Osteocyte (in vitro differentiated cells): ENCODE results near the gene PRICKLE2.

DNA sequence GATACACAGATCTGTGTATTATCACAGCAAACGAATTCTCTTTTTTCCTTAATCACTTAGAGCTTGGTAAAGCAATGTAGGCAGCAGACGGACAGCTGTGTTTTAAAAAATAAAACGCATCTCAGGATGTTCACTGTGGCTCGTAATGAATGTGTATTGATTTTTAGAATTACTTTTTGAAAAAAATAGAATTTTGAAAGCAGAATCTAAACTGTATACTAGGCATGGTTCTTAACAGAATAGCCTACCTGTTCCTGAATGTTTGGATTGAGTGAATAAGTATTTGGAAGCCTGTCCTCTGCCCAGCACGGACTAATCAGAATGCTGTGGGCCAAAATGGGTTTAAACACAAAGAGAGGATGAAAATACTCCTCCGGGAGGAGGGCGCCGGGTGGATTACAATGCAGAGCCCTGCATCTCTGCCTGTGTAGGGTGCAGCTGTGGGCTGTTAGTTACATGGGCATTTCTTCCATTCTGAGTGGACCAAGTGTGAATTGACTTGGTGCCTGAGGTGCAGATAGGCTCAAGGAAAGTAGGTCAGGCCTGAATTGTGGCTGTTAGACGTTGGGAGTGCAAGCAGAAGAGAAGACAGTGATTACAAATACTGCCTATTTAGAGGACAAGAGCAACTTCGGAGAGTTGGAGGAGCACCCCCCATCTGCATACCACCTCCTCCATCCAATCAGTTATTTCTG is 32.7 kb downstream of the PTPRG start:
- PRO-cap, result no peak

GRCh38 chr3:61642315-61643291 is 81.2 kb downstream of the PTPRG start:
- PRO-cap, result no peak

- PRO-cap, result no peak
These were observed 154.0 kb downstream of the PTPRG start for GRCh38 chr3:61715202-61715966.

GRCh38 chr3:61850801-61851578 is 289.6 kb downstream of the PTPRG start:
- PRO-cap, result no peak

- PRO-cap, result no peak
These were observed 213.9 kb upstream of the FEZF2 start for GRCh38 chr3:62587213-62587720.

DNA sequence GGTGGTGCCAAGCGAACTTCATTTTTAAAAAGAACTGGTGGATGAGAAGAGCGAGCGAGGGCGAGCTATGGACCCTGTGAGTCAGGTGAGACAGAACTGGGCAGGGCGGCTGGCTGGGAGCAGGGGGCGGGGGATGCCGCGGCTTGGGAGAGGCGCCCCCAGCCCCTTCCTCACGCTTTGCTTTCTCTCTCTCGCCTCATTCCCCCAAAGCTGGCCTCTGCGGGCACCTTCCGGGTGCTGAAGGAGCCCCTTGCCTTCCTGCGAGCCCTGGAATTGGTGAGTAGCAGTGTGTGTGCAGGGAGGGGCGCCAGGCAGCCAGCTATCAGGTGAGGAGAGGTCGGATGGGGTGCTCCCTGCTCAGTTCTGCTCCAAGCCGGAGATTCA is 351 bp downstream of the SYNPR start:
- PRO-cap, result no peak

DNA sequence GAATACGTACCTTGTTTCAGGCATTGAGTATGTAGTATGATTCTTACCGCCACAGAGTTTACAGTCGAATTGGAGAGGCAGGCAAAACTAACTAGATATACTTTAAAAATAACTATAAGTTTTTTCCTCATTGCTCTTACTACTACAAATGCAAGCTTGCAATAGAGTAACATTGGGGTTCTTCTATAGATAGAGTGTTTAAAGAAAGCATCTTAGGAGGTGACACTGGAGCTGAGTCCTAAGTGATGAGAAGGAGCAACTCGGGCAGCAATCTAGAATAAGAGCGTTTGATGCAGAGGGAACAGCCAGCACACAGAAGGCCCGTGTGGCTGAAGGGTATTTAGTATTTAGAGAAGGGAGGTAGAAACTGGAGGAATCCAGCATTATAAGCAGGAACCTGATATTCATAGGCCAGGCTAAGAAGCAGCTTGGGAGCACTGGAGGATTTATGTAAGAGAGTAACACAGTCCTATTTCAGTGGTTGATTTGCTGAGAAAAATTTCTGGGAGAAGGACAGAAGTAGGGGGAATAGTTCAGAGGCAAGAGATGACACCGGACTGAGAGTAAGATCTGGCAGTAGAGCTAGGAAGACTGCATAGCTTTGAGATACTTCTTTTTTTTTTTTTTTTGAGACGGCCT is 70.1 kb downstream of the PSMD6 start:
- PRO-cap, result no peak

- PRO-cap, result no peak
These were observed 54.7 kb downstream of the PSMD6 start for GRCh38 chr3:63968658-63968912.

- PRO-cap, result no peak
These were observed 45.9 kb downstream of the PSMD6 start for GRCh38 chr3:63977304-63977942.

DNA sequence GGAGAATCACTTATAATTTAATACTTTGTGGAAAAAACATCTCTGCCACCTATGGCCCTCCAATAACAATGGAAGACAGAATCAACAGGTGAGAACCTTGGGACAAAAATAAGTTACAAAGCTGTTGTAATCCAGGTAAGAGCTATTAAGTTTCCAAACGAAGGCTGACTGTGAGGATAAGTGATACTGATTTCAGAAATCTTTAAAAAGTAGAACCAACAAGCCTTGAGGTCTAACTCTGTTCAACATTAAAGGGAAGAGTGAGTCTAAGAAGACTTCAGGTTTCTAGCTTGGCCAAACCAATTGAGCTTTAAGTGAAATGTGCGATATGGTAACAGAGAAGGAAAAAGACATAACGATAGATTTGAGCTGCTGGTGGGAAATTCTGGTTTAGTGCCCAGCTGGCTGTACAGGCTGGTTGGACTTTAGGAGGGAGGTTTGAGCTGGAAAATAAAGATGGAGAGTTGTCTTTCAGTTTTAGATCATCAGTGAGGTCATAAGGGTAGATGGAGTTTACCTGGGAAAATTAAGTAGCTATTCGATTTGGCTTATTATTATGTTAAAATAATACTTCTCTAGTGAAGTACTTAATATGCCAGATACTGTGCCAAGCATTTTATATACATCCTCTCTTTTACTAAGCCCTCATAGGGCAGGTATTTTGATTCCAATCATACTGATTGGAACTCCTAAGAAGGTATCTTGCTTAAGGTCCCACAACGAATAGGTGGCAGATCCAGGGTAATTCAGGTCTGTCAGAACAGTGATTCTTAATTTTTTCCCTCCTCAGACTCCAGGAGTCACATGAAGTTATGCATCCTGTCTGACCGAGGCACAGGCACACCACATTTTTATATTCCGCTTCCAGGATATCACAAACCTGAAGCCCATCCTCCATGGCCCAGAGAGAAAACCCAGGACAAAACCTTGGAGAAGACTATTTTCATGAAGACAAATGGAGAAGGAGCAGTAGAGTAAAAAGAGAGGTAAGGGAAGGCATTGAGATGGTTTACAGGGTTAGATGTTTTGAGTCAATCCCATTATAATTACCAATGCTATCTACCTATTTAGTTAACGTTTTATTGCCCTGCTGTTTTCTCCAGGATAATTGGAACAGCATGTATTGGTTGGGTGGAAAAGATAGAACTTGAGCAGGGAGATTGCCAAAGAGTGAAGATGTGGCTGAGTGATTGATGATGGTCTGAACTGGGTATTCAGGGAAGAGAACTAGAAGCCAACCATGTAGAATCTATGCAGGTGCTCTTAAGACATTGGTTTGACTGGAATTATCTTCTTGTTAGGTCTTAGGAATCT is 17.8 kb downstream of the PSMD6 start:
- PRO-cap, result no peak

GRCh38 chr3:64092692-64093033 is 69.4 kb upstream of the PSMD6 start:
- PRO-cap, result no peak

GRCh38 chr3:64150638-64151319 is 74.5 kb downstream of the PRICKLE2 start:
- PRO-cap, result bidirectional peak, plus-strand start at chr3:64151168, minus-strand start at chr3:64151045

- PRO-cap, result unidirectional peak, plus-strand start at chr3:64164034
These were observed 61.4 kb downstream of the PRICKLE2 start for GRCh38 chr3:64163794-64164251.

DNA sequence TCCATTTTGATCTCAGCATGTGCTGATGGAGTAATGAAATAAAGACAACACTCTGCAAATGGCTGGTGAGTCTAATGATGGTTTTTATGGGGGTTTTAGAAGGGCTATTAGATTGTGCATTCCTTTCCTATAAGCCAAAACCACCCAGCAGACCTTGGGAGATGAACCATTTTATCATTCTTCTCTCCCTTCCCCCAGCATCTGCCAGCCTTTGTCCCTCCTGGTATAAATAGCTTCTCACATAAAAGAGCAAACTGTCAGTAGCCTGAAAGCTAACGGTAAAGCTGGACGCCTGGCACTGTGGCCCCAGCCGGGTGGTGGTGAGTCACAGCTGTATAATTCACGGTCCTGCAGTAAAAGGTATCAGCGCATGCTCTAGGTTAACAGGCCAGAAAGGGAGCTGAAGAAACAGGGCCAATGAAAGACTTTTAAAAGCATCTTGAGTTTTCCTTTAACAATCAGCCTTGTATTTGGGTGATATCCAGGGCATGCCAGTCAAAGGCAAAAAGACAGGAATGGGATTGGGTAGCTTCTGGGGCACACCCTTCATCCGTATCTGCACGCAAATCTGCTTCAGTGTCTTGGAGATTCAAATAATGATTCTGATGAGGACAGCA is 37.6 kb downstream of the PRICKLE2 start:
- PRO-cap, result no peak

DNA sequence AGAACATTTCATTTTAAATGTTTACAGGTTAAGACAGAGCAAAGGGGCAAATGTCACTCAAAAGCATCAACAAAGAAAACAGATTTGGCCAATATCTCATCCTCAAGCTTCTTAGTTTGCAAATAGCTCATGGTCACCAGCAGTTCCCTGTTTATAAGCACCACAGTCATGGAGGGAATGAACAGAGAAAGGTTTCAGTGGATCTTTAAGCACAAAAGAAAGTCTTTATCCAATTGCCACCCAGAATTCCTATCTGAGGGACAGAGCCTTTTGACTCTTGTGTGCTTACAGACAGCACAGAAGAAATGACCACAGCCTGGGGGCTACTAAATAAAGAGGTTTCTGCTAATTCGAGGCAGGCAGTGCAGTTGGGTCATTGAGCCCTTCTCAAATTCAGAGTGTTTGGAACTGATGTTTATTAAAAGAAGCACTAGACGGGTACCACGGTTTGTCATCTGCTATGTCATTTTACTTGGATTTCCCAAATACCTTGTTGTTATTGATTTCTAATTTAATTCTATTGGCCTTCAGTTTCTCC is 3.7 kb downstream of the PRICKLE2 start:
- PRO-cap, result no peak

DNA sequence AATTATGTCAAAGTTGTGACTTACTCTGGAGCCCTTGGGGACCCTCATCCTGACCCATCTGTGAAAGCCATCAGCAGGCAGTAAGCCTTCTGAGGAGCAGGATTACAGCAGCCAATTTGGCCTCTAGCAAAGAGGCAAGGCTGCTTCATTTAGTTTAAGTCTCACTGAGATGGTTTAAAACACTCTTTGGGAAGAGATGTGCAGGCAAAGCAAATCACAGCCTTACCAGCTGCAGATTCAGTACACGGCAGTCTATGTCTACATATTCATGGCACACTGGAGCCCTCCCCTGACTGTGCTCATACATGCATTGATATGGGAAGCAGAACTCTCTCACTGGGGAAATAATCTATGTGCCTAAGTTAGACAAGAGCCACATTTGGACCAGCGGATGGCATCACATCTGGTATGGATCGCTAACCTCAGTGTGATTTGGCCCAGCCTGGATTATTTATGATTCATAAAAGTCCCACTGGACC is 1.5 kb downstream of the PRICKLE2 start:
- PRO-cap, result no peak

DNA sequence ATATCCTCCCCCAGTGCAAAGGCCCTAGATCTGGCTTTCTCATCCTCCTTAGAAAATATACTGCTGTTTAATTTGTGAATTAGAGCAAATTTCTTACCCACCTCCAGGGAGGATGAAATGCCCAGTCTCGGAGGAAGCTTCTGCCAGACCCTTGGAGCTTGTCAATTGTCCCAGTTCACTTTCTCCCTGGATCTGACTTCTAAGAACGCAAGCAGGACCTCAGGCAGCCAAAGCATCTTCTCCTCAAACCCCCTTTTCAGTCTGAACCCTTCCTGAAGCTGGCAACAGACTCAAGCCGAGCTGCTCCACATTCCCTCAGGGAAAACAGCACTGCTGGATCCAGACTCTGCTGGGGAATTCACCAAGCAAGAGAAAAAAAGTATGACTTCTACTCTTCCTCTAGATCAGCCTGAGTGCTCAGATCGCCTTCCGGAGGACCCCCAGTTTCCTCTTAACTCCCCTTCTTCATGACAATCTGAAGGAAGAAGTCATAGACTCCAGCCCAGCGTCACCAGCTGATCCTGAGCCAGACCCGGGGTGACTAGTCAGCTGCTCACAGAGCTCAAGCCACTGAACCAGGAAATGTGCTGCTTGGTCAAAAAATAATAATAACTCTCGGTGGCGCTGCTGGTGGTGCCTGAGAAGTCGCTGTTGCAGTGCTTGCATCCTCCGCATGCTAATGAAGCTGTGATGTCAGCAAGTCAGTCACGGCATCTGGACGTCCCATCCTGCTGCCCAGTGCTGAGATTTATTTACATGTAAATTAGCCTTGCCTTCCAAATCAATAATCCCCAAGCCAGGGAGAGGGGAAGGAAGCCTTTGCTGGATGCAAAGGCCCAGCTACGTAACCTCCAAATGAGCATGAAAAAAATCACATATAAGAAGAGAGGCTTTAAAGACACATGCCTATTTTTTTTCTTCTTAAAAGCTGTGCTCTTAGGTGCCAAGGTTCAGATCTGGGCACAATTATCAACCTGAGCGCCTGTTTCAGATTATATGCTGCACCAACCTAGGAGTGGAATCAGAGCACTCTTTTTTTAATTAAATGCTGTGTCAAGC is at the start of gene PRICKLE2:
Gene PRICKLE2, minus strand, starts transcription at position 658 of the 1,059 bp plus-strand sequence.
- PRO-cap, result bidirectional peak, plus-strand start at position 608 of the sequence, minus-strand start at position 520 of the sequence

DNA sequence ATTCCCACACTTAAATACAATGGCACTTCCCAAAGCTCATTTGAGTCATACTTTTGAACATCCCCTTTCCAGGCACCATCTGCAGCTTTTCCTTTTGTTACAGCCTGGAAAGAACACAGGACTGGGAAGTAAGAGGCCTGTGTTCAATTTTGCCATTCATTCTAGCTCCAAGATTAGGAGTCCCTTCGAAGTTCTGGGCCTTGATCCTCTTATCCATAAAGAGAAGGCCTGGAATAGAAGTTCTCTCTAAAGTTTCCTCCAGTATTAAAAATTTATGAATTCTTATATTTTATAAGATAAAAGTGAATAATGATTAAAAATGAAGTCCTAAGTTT is 18.5 kb downstream of the ADAMTS9 start:
- PRO-cap, result no peak

DNA sequence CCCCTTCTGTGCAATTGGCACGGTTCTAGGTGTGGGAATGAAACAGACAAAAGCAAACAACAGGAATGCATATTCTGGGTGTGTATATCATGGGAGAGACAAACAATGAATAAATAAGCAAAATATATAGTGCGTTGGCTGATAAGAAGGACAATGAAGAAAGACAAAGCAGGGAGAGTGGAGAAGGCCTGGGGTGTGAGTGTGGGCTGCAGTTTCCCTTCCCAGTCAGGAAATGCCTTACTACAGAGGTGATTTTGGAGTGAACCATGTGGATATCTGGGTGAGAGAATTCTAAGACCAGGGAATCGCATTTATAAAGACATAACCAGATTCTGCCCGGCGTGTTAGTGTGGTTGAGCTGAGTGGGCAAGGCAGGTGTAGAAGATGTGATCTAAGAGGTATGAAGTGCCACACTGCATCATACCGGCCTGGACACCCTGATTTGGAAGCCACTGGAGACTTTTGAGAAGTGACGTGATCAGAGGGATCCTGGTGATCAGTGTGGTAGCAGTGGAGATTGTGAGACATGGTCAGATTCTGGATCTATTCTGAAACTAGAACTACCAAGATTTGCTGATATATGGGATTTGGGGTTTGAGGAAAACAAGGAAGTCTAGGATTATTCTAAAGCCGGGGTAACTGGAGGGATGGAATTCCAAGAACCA is 125.9 kb upstream of the ADAMTS9 start:
- PRO-cap, result no peak

DNA sequence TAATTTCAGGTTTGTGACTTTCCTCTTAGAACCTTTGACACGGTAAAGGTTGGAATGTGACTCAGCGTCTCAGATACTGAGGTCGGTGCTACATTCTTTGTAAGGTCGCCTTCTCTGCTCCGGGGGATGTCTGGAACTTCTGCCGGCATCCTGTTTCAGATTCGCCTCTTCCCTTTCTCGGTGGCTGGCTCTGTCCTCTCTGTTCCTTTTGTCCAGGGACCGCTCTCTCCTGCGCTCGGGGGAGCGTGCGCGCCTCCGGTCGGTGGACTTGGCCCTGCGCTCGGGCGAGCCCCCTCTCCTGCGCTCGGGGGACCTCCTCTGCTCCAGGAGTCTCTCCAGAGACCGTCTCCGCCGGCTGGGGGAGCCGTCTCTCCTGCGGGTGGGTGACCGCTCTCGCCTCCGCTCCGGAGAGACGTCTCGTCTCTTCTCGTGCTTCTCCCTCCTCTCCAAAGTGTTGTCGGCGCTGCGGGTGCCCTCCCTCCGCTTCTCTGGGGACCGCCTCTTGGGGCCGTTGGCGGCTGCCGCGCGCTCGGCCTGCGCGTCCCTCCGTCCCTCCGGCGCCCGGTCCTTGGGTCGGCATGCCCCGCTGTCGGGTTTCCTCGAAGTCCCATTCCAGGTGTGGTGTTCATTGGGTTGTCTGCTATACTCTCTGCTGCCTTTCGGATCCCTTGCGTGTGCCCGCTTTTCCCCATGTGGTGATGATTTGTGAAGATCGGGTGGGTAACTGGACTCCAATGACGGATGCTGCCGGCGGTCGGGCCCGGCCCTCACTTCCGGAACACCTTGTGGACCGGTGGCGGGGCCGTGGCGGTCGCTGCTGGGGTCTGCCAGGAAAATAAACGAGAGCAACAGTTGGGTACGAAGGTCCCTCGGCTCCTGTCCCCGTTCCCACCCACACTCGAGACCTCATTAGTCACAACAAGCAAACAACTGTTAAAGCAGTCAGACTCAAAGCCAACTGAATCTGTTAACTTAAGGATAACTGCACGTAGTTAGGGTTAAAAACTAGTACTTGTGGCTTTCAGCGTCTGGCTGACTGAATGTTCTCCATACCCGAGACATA is 668.8 kb upstream of the ADAMTS9 start:
- PRO-cap, result no peak